AG04450 (cell line): ENCODE results near the genes DDX20 and CTTNBP2NL.

DNA sequence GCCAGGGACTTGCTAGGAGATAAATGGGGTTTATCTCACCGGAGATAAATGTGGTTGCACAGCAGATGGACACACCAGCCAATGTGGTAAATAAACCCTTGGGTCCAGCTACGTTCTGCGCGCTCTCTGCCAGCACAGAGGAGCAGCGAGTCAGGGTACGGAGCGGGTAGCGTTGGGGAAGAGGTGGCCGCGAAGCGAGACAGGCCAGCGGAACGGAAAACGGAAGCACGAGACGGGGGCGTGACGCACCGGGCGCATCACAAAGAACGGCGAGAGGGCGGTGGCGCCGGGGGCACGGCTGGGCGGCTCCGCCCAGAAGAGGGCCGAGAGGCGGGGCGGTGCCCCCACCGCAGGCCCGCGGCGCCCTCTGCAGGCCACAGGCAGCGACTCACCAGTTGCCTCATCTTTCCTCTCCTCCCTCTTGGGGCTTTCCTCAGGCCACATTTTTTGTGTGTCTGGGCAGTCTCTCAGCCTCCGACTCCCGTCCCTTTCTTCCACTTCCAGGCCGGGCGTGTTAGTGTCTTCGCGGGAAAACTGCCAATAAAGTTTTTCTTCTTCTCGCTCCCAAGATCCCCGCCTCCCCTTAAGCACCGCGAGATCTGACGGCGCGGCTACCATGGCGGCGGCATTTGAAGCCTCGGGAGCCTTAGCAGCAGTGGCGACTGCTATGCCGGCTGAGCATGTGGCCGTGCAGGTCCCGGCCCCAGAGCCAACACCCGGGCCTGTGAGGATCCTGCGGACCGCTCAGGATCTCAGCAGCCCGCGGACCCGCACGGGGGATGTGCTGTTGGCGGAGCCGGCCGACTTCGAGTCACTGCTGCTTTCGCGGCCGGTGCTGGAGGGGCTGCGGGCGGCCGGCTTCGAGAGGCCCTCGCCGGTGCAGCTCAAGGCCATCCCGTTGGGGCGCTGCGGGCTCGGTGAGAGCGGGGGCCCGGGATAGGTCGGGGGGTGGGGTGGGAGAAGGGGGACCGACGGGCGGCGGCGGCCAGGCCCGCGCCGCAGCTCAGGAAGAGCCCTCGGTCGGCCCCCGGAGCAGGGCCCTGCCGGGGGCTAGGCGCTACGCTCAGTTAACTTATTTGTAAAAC is at the start of gene DDX20:
Gene DDX20 (plus strand): TSS at position 593 of the 1,085 bp plus-strand sequence.
- CAGE, long polyA plus RNA, result start-site peak on the plus strand centred at position 417 of the sequence, 140 bp wide, 171 and 67 reads in 2 replicates
- RRBS, result 2% methylated on average over 21 of the region's 97 CpGs

GRCh38 chr1:111947920-111948517 is 41.4 kb downstream of the KCND3 start:
- CAGE, long polyA plus RNA, result no peak
- RRBS, result no CpG with 5 or more reads among the region's 5 CpGs

DNA sequence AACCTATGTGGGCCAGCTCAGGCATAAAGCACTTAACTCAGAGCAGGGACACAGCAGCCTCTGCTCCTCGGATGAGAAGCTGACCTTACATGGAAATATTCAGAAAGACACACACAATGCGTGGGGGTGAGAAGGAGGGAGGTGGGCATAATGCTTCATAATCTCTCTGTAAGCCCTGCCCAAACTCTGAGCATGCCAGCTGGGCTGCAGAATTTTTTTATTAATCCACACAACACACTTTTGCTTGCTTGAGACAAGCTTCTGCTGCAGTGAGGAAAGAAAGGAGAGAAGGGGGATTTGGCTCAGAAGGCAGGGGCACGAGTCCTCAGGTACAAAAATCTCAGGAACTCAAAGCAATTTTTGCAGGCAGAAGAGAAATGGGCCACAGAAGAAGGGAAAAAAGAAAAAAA is 21.5 kb downstream of the KCND3 start:
- CAGE, long polyA plus RNA, result no peak
- RRBS, result no CpG with 5 or more reads among the region's 3 CpGs

- CAGE, long polyA plus RNA, result no peak
- RRBS, result no CpG with 5 or more reads among the region's 3 CpGs
Observed at GRCh38 chr1:111987927-111988463, 1.5 kb downstream of the KCND3 start.

DNA sequence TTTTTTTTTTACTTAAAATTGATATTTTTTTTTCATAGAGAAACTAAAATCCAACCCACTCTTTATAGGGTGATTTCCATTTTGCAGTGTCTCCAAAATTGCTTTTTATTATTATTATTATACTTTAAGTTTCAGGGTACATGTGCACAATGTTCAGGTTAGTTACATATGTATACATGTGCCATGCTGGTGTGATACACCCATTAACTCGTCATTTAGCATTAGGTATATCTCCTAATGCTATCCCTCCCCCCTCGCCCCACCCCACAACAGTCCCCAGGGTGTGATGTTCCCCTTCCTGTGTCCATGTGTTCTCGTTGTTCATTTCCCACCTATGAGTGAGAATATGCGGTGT is 197.0 kb upstream of the CTTNBP2NL start:
- CAGE, long polyA plus RNA, result no peak
- RRBS, result no CpG with 5 or more reads among the region's 4 CpGs

- CAGE, long polyA plus RNA, result no peak
- RRBS, result no CpG with 5 or more reads among the region's 3 CpGs
Observed at GRCh38 chr1:112376091-112376431, 20.0 kb upstream of the CTTNBP2NL start.

GRCh38 chr1:112395757-112396757 is at the start of gene CTTNBP2NL:
TSS of gene CTTNBP2NL (plus strand) at chr1:112396214.
- CAGE, long polyA plus RNA, result start-site peak on the plus strand at chr1:112396223-112396262, 1,158 and 1,656 reads in 2 replicates; start-site peak on the plus strand at chr1:112396412-112396474, 143 and 99 reads in 2 replicates
- RRBS, result 2% methylated on average over 28 of the region's 57 CpGs

- CAGE, long polyA plus RNA, result no peak
- RRBS, result no CpG with 5 or more reads among the region's 2 CpGs
Observed at GRCh38 chr1:112430987-112431577, 35.1 kb downstream of the CTTNBP2NL start.

DNA sequence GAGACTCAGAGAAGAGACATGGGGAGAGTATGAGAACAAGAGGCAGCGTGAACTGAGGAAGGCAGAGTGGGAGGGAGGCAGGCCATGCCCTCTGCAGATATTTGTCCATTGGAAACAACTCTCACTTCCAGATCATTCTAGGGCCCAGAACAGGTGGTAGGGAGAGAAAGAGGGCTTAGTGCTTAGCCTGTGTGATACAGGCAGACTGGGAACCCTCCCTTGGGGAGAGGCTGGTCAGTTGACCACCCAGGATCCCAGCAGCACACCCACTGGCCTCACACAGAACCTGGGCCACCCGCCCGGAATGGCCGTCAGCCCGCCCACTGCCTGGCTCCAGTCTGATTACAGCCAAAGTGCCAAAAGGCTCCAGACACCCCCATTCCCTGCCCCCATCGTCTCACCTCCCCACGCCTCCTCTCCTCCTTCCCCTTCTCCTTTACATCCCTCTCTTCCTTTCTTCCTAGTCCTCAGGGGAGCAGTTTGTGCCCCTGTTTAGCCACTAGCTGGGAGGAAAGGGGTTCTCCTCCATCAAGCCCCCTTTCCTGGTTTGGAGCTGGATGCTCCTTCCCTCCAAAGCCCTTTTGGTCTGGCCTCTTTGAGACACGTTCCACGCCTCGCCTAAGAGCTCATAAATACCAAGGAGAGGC is 4.8 kb upstream of the WNT2B start:
- CAGE, long polyA plus RNA, result no peak
- RRBS, result no CpG with 5 or more reads among the region's 10 CpGs

DNA sequence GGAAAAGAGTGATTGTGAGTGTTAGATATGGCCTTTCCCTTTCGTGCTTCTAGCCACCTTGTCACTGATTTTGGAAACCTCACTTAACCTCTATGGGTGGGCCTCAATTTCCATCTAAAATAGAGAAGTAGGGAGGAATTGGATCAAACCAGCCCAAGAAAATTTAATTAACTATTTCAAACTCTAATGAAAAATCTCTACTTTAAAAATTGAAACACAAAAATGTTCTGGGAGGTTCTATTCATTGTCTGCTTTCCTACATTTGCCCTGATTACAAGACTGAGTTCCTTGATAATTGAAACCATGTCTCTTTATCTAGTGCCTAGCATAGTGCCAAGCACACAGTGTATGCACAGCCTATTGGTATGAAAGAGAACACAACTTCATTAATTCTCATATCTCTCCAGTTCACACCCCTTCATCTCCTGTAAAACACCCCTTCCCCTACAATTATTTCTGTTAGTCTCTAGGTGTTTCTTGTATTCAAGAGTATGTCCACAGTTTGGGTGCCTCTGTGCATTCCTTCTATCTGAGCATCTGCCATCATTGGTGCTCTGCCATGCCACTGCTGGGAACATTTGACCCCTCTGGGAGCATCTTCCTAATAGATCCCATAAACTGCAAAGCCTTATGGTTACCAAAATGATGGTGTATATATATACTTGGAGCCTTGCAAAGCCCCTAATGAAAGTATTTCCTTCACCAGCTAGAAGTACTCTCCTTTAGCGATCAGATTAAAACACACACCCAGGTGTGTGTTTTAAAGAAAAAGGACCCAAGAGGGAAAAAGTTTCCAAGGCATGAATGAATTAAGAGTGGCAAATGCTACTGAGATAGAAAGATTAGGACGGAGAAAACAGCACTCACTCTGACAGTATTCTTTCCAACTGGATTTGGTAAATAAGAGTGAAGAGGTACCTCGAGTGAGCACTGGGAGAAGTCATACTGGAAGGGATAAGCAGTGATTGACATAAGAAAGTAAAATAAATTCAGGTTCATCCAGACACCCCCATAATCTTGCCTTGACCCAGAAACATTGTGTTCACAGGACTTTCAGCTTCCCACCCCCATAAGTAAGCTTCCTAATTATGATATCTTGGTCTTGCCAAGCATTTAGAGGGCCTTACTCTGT is 5.4 kb downstream of the CAPZA1 start:
- CAGE, long polyA plus RNA, result no peak
- RRBS, result no CpG with 5 or more reads among the region's 4 CpGs

DNA sequence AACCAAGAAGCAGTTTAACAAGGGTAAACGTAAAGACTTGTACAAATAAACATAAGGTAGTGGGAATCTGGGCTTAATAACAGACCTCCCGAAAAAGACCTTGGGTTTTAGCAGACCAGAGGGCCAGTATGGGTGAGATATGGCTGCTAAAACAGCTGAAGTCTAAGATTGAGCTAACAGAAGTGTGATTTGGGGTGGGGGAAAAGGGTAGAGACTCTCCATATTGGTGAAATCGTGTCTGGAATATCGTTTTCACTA is 1.3 kb downstream of the MOV10 start:
- CAGE, long polyA plus RNA, result no peak
- RRBS, result no CpG with 5 or more reads among the region's 4 CpGs

DNA sequence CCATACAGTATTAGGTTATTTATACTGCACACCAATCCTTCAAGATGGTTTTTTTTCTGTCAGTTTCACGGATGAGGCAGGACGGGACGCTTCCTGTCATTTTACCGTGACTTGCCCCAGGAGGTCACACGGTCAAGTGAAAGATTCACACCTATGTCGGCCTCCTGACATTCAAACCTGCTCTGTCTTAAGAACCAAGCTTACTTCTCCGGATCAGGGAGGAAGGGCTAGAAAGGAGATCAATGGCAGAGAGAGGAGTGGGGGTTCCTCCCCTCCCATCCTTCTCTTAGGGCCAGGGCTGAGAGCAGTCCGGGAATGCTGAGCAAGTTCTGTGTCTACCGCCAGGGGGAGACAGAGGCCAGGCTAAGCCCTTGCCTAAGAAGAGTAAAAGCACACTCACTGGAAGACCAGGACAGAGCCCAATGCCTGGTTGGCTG is 992 bp upstream of the PPM1J start:
- CAGE, long polyA plus RNA, result no peak
- RRBS, result 2% methylated on average over 2 of the region's 9 CpGs

DNA sequence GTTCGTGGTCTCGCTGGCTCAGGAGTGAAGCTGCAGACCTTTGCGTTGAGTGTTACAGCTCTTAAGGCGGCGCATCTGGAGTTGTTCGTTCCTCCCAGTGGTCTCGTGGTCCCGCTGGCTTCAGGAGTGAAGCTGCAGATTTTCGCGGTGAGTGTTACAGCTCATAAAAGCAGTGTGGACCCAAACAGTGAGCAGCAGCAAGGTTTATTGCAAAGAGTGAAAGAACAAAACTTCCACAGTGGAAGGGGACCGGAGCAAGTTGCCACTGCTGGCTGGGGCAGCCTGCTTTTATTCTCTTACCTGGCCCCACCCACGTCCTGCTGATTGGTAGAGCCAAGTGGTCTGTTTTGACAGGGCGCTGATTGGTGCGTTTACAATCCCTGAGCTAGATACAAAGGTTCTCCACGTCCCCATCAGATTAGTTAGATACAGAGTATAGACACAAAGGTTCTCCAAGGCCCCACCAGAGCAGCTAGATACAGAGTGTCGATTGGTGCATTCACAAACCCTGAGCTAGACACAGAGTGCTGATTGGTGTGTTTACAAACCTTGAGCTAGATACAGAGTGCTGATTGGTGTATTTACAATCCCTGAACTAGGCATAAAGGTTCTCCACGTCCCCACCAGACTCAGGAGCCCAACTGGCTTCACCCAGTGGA is 102.1 kb downstream of the SLC16A1 start:
- CAGE, long polyA plus RNA, result no peak
- RRBS, result no CpG with 5 or more reads among the region's 17 CpGs

- CAGE, long polyA plus RNA, result no peak
- RRBS, result no CpG with 5 or more reads among the region's 4 CpGs
Observed at GRCh38 chr1:112957386-112958058, 1.5 kb upstream of the SLC16A1 start.

GRCh38 chr1:113114419-113115253 is 41.6 kb downstream of the LRIG2 start:
- CAGE, long polyA plus RNA, result no peak
- RRBS, result no CpG with 5 or more reads among the region's 6 CpGs

- CAGE, long polyA plus RNA, result no peak
- RRBS, result no CpG with 5 or more reads among the region's 2 CpGs
Observed at GRCh38 chr1:113446492-113447378, 56.4 kb downstream of the MAGI3 start.

- CAGE, long polyA plus RNA, result no peak
- RRBS, result no CpG with 5 or more reads among the region's 5 CpGs
Observed at GRCh38 chr1:113506371-113507122, 116.2 kb downstream of the MAGI3 start.

DNA sequence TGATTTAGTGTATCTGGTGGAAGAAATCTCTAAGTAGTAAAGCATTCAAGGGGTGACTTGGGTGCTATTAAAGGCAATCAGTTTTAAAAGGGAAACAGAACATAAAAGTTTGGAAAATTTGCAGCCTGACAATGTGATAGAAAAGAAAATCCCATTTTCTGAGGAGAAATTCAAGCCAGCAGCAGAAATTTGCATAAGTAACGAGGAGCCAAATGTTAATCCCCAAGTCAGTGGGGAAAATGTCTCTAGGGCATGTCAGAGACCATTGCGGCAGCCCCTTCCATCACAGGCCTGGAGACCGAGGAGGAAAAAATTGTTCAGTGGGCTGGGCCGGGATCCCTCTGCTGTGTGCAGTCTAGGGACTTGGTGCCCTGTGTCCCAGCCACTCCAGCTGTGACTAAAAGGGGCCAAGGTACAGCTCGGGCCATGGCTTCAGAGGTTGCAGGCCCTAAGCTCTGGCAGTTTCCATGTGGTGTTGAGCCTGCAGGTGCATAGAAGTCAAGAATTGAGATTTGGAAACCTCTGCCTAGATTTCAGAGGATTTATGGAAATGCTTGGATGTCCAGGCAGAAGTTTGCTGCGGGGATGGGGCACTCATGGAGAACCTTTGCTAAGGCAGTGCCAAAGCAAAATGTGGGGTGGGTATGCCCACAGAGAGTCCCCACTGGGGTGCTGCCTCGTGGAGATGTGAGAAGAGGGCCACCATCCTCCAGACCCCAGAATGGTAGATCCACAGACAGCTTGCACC is 133.5 kb downstream of the MAGI3 start:
- CAGE, long polyA plus RNA, result no peak
- RRBS, result no CpG with 5 or more reads among the region's 7 CpGs

DNA sequence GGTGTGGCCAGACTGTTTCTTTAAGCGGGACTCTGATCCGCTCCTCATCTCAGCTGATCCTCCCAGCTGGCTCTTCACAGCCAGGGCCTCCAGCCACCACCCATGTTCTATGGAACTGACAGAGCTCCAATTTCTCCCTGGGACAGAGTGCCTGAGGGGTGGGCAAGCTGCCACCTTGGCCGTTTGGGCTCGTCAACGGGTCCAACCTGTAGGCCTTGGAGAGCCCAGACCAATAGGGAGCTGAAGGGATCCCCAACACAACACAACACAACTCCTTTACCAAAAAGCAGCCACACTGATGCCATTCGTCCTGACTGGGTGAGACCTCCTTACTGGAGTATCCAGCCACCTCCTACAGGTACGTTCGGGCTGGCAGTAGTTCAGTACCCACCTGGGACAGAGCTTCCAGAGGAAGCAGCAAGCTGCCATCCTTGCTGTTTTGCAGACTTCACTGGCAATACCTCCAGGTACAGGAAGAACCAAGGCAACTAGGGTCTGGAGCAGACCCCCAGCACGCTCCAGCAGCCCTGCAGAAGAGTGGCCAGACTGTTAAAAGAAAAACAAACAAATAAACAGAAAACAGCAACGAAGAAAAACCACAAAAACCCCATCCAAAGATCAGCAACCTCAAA is 167.2 kb downstream of the MAGI3 start:
- CAGE, long polyA plus RNA, result no peak
- RRBS, result no CpG with 5 or more reads among the region's 10 CpGs

DNA sequence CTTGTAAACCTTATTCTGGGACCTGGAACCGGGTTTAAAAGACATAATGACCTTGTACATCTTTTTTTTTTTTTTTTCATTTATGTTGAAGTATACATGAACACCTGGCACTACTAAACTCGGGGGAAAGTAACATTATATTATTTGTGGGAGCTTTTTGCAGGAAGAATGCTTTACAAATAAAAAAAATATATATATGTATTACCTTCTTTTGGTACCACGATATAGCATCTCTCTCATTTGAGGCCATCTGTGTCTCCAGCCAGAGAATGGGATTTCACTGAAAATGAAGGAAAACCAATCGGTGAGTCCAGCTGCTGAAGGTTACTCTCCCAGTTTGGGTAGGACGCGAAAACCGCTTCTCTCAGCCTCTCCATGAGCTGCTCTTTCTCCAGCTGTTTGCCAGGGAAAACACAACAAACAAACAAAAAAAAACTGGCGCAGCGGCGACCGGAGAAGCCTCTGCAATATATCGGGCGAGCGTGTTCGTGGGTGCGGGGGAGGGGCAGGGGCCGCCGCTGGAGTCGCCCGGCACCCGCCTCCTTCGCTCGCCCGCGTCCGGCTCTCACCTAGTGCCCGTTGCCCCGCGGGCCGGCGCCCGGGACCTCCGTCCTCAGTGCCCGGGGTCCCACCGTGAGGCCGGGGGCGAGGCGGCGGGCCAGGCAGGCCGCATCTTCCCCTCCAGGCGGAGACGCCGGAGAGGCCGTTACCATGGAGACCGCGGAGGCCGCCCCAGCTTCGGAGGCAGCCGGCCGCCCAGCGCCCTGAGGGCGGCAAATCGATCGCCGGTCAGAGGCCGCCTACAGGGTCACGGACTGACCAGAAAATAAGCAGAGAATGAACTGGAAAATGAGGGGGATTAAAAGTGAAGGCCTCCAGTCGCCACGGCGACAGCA is 584 bp downstream of the PHTF1 start:
- CAGE, long polyA plus RNA, result no peak
- RRBS, result 2% methylated on average over 29 of the region's 60 CpGs